Placental pericyte (primary cell): ENCODE results near the genes GLMP and NAXE.

- CAGE, long polyA plus RNA, result no peak
Observed at GRCh38 chr1:156080186-156080677, 2.0 kb downstream of the MEX3A start.

DNA sequence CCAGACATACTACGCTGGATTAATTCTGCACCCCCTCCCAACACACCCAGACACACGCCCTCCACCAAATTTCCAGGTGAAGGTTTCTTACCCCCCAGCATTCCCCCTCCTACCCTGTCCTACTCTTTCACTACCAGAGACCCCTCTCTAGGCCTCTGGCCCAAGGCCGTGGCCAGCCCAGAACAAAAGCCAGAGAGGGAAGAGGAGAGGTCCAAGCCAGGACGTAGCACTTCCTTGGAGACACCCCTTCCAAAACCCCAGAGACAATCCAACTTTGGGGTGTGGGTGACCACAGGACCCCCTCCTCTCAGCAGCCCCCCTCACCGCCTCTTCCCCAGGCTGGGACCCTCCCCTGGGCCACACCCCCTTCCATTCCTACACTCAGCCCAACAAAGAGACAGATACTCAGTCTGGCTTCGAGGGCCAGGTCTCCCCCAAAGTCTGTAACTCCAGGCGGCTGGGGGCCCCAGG, 1.6 kb downstream of the MEX3A start:
- CAGE, long polyA plus RNA, result no peak

GRCh38 chr1:156103474-156104692, 10.6 kb upstream of the LMNA start:
- CAGE, long polyA plus RNA, result no peak

DNA sequence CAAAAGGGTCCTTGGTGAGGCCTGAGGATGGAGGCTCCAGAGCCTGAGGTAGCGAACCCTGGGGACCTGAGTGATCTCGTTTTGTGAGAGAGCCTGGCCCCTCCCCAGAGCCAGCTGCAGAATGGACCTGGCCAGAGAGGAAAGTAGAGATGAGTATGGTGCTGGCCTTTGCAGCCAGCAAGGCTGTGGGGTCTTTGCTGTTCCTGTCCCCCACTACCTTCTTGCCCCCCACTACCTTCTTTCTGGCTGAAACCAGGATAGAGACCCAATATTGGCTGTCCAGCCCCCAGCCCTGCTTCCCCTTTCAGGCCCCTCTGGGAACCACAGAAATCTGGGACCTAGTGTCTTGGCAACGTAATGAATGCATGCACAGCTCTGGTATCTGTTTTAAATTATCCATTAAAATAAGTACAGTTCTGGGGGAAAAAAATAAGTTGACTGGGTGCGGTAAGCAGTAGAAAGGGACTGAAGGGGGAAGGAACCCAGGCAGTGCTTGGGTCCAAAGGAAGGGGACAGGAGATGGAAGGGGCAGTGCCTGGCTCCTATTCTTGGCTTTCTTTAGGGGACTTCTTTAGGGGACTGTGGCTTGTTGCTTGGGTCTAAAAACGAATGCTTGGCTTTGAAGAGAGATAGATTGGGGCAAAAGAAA, 979 bp upstream of the LMNA start:
- CAGE, long polyA plus RNA, result no peak

- CAGE, long polyA plus RNA, result no peak
Observed at GRCh38 chr1:156146312-156147217, 6.8 kb upstream of the SEMA4A start.

GRCh38 chr1:156152179-156153106, 942 bp upstream of the SEMA4A start:
- CAGE, long polyA plus RNA, result no peak

DNA sequence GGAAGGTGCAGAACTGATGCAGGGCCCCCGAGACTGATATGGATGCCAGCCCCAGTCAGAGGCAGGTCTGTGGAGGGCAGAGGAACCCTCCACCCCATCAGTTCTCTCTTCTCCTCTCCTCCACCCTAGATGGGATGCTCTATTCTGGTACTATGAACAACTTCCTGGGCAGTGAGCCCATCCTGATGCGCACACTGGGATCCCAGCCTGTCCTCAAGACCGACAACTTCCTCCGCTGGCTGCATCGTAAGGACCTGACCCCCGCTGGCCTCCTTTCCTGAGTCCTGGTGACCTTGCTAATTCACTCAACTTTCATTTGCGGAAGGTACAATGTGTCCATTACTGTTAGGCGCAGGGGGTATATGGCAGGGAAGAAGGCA, 6.9 kb downstream of the SEMA4A start:
- CAGE, long polyA plus RNA, result no peak

GRCh38 chr1:156182170-156182390, 11.8 kb upstream of the SLC25A44 start:
- CAGE, long polyA plus RNA, result no peak

DNA sequence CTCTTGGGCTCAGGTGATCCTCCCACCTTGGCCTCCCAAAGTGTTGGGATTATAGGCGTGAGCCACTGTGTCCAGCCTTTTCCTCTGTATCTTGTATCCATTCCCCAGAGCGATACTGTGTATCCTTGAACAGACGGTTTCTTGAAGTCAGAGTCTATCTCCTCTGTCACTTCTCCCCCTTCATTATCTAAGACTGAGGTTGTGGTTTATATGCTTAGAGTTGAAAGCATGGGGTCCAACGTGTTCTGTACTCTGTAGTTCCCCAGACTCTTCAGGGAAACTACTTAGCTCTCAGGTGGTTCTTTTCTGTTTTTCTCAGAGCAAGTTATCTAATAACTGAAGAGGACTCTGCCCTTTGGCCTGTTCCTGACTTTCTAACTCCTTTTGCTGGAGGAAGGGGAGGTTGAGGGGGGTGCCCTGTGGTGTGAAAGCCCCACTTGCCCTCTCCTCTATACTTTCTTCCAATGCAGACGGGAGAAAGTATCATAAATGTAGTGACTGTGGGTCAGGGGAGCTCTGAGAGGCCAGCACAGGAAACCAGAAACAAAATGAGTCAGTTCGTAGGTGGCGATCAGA, 4.9 kb downstream of the SLC25A44 start:
- CAGE, long polyA plus RNA, result no peak

- CAGE, long polyA plus RNA, result no peak
Observed at GRCh38 chr1:156295494-156295866, at the start of gene GLMP. Gene GLMP, minus strand, starts transcription at chr1:156295679.

GRCh38 chr1:156455208-156455796, 45.3 kb downstream of the MEF2D start:
- CAGE, long polyA plus RNA, result no peak

- CAGE, long polyA plus RNA, result no peak
Observed at GRCh38 chr1:156466458-156467569, 33.8 kb downstream of the MEF2D start.

- CAGE, long polyA plus RNA, result no peak
Observed at GRCh38 chr1:156476014-156476893, 24.3 kb downstream of the MEF2D start.

DNA sequence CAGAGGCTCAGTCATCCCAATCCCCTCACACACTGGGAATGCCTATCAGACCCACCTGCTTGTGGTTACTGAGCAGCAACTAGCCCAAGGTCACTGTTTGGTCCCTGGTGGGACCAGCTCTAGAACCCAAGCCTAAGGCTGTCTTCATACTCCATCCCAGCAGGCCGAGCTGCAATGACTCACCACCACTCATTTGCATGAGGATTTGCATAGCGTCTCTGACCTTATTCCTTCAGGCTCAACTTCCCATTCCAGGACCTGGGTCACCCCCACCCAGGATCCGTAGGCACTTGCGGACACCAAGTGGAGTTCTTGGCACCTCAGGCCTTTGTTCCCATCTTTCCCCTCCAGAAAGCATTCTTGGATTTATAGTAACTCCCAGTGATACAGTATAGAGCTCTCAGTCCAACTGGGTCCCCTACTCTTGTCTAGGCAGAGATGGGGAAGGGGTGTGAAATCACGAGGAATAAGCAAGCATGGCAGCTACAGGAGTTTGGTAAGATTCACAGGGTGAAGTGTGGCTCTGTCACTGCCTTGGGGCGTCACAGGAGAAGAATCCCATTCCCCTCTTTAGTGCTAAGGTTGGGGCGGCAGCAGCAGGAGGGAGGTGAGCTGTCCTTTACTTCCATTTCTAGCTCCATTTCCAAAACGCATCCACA, 8.9 kb downstream of the MEF2D start:
- CAGE, long polyA plus RNA, result no peak

DNA sequence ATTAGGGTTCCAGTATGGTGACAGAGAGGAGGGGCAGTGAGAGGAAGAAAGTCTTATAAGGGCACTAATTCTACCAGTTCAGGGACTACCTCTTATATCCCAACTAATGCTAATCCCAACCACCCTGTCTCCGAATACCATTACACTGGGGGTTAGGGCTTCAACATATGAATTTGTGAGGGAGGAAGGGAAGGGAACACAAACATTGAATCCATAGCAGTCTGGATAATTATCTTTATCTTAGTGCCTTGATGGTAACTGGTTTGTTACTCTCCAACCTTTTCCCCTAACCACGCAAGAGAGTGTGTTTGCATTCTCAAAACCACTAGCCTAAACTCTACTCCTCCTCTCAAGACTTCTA, 864 bp upstream of the NAXE start:
- CAGE, long polyA plus RNA, result no peak

- CAGE, long polyA plus RNA, result no peak
Observed at GRCh38 chr1:156591501-156592540, at the start of gene NAXE. Gene NAXE, plus strand, starts transcription at chr1:156591776.

- CAGE, long polyA plus RNA, result no peak
Observed at GRCh38 chr1:156592576-156593765, 1.4 kb downstream of the NAXE start.

- CAGE, long polyA plus RNA, result no peak
Observed at GRCh38 chr1:156593766-156594419, 2.3 kb downstream of the NAXE start.

DNA sequence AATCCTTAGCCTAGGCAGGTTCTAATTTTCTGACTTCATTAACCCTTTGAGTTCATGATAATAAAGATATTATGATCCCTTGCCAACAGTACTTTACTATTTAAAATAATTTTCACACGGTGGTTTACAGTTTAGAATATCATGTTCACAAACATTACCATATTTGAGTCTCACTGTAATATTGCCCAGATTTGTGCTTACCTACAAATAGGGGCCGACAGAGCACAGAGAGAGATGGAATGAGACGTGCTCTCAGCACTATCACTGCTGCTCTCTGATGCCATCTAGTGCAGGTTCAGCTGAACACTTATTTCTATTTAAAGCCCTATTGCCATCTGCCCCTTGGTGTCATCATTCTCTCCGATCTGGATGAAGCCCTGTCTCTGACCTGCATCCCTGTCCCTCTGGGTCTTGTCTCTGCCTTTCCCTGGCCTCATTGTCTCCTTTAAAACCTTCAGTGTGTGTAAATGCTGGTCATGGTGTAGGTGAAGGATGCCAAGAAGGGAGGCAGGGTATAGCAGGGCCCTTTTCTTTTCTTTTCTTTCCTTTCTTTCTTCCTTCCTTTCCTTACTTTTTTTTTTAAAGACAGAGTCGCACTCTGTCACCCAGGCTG, 11.1 kb upstream of the HAPLN2 start:
- CAGE, long polyA plus RNA, result no peak

- CAGE, long polyA plus RNA, result no peak
Observed at GRCh38 chr1:156689487-156690128, 12.4 kb upstream of the NES start.